Parietal lobe (tissue), 2 donors: Measurements from ENCODE around the genes SH2D2A, ETV3 and FCRL5.

- RAMPAGE, long total RNA = no peak
Observed at GRCh38 chr1:156490079-156491244, 10.1 kb downstream of the MEF2D start.

DNA sequence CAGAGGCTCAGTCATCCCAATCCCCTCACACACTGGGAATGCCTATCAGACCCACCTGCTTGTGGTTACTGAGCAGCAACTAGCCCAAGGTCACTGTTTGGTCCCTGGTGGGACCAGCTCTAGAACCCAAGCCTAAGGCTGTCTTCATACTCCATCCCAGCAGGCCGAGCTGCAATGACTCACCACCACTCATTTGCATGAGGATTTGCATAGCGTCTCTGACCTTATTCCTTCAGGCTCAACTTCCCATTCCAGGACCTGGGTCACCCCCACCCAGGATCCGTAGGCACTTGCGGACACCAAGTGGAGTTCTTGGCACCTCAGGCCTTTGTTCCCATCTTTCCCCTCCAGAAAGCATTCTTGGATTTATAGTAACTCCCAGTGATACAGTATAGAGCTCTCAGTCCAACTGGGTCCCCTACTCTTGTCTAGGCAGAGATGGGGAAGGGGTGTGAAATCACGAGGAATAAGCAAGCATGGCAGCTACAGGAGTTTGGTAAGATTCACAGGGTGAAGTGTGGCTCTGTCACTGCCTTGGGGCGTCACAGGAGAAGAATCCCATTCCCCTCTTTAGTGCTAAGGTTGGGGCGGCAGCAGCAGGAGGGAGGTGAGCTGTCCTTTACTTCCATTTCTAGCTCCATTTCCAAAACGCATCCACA lies 8.9 kb downstream of the MEF2D start:
- RAMPAGE, long total RNA = no peak

- RAMPAGE, long total RNA = no peak
Observed at GRCh38 chr1:156592576-156593765, 1.4 kb downstream of the NAXE start.

DNA sequence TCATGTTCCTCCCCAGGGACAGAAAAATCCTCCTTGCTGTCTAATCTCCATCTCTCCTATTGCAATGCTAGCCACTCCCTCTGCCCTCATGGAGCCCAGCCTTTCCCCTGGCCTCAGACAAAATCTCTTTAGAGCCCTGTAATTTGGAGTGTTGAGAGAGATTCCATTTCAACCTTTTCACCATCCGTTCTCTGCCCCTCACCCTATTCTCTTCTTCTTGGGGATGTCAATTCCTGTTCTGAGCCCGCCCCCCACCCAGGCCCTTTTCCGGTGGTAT lies 306 bp upstream of the HAPLN2 start:
- RAMPAGE, long total RNA = no peak

GRCh38 chr1:156665417-156665981 lies 11.7 kb downstream of the NES start:
- RAMPAGE, long total RNA = no peak

- RAMPAGE, long total RNA = no peak
Observed at GRCh38 chr1:156667439-156668702, 9.3 kb downstream of the NES start.

GRCh38 chr1:156734190-156734600 lies 5.6 kb upstream of the ISG20L2 start:
- RAMPAGE, long total RNA = no peak

GRCh38 chr1:156752100-156752708 lies 729 bp upstream of the HDGF start:
- RAMPAGE, long total RNA = no peak

- RAMPAGE, long total RNA = no peak
Observed at GRCh38 chr1:156767720-156768386, 518 bp downstream of the PRCC start.

GRCh38 chr1:156770580-156771461 lies 3.5 kb downstream of the PRCC start:
- RAMPAGE, long total RNA = no peak

DNA sequence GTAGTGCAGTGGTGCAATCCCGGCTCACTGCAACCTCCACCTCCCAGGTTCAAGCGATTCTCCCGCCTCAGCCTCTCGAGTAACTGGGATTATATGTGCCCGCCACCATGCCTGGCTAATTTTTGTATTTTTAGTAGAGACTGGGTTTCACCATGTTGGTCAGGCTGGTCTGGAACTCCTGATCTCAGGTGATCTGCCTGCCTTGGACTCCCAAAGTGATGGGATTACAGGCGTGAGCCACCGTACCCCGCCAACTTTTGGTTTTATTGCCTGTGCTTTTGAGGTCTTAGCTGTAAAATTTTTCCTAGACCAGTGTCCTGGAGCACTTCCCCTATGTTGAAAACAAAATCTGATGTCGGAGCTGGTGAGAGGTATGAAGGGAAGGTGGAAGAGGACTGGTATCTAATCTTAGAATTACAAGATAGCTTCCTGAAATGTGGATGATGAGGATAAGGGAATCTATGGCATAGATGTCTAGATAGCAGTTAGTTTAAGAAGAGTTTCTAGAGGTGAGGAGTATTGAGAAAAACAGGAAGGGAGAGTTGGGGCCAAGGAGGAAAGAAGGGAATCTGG lies 21.8 kb downstream of the PRCC start:
- RAMPAGE, long total RNA = no peak

DNA sequence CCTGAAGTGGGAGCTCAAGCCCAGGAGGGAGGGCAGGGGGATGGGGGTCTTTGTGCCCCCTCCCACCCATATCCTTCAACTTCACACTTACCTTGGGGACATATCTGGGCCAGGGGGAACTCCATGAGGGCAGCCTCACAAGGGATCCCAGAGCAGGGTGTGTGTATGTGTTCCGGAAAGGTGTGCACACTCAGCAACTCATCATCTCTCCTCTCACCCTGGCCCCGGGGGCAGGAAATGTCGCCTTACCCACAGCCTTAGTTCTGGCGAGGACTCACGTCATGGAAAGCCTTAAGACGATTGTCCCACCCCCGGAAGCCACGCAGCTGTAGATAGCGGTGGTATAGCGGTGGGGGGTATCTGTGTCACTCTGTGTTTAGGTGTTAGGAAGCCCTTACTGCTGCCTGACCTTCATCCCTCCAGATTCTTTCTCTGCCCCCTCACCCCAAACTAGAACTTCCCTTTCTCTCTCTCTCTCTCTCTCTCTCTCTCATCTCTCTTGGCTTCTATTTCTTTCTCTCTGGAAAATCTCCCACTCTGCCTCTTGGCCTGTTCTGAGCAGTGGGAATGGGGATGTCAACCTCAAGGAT lies at the start of gene SH2D2A:
TSS of gene SH2D2A (minus strand) at position 265 of the 590 bp plus-strand sequence.
- RAMPAGE, long total RNA = no peak

- RAMPAGE, long total RNA = no peak
Observed at GRCh38 chr1:156972546-156973278, 52.3 kb downstream of the LRRC71 start.

DNA sequence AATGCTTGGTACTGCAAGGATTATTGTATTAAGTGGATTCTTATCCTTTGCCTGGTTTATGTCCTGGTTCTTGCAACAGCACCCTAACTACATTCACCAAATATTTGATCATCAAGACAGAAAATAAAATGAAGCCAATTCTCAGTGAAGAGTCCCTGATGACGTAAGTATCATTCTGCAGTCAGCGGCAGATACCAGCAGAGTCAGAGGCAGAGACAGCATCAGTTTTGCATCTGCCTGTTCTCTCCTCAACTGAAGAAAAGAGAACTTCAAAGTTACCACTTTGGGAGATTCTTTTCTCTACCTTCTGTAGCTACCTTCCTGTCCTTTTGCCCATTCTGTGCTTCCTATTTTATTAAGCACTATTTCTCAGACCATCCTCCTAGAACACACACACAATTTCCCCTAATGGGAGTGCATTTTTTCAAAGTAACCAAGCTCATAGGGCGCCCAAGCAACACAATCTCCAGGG lies 19.6 kb downstream of the ARHGEF11 start:
- RAMPAGE, long total RNA = no peak

DNA sequence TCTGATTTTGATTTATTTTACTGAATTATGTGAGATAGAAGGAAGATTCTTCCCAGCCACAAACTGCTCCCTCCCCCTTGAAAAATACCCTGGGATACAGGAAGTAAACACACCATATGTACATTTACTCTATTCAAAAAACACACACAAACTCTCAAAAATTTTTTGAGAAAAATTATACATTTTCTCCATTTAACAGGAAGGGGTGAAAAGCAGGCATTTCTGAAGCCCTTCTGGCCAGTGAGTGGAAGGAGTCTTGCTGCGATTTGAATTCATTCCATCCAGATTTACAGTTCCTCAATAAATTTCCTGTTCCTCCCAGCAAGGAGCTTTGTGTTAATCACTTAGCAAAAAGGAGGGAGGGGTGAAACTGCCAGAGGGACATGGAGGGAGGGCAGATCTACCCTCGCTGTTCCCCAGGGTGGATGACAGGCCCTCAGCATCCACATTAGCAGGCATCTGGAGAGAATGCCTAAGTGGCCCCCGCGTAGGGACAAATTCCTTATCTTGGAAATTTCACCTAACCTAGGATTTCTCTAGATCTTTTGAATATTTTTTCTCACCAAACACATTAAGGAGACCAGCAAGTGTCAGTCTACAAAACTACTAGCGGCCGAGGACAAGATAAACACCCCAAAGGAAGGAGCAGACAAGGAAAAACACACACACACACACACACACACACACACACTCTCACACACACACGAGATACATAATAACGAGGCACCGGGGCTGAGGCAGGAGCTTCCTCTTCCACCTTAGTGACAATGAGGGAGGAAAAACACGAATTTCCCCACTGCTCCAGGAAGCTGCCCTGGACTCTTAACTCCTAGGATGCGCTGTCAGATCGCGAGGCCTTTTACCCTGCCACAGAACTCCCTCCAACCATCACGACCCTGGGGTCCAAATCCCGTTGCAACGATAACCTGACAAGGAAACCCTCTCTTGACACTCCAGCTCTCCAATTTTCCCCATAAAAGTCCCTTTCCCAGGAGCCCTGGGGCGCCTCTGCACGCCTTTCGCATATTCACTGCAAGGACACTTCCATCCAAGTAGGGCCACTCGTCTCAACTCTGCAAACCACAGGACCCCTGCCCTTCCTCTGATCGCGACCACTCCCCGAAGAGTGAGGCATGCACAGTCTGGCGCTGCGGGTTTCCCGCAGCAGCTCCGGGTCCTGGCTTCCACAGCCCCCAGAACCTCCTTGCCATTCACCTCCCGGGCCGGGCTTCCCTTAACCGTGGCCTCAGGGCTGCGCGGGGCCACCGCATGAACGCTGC lies 904 bp downstream of the ETV3 start:
- RAMPAGE, long total RNA = no peak

DNA sequence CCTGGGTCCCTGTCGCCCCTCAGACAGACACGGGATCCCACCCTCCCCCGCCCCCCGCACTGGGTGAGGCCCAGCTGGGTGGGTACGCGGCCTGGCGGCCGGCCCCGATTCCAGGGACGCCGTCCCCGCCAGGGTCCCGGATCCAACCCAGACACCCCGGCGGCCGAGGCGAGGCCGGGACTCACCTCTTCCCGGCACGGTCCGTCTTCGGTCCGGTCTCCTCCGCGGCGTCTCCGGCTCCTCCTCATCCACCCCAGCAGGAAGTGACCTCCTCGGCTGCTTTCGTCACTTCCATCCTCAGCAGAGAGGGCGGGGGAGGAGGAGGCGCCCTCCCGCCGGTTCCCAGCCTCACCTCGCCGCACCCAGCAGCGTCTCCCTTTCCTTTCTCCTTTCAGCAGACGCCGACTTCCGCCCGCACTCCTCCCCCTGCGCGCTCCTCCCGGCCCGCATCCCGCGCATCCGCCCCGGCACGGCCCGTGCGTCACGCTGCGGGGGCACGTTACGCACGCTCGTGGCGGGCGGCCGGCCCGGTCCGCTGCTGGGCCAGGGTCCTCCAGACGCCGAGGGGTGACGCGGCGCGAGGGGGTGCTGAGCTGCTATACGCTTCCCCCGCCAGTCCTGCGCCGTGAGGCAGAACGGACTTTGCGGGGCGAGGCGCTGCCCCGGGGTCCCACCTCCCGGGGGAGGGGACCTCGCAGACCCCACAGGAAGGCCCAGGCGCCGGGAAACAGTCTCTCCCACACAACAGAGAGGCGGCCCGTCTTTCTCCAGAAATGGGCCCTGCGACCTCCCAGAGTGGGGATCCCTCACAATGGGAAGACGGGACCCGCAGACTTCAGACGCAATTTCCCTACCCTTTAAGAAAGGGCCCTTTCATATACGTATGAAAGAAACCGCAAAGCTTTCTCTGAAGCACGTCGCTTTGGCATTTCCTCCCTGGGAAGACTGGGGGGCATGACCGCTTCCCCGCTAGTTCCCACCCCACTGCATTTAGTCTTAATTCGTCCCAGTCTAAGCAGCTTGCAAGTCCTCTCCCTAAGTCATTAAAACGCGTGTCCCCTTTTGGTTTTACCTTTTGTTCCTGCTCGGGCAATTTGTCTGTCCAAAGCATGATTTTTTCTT lies at the start of gene ETV3:
TSS of gene ETV3 (minus strand) at position 265 of the 1,122 bp plus-strand sequence.
- RAMPAGE, long total RNA = no peak

- RAMPAGE, long total RNA = no peak
Observed at GRCh38 chr1:157154303-157154707, 16.1 kb upstream of the ETV3 start.

DNA sequence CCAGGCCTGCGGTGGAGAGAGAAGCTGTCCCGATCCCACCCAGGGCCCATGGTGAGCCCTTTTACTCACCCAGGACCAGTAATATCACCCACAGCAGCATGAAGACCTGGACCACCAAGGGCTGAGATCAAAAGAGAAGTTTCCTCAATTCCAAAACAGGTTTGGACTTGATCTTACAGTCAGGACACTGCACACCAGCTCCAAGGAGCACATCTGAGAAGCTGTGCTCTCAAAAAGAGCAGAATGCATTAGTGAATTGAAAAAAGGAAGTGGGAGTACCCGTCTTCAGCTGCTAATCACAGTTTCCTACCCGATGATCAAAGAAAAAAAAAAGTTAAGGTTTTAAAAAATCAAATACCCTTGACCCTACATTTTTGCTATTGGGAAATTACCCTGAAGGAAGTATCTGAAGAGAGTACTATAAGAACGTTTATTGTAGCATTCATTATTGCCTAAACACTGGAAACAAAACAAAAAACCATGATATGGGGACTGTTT lies at the start of gene FCRL5:
TSS of gene FCRL5 (minus strand) at position 253 of the 498 bp plus-strand sequence.
- RAMPAGE, long total RNA = no peak

DNA sequence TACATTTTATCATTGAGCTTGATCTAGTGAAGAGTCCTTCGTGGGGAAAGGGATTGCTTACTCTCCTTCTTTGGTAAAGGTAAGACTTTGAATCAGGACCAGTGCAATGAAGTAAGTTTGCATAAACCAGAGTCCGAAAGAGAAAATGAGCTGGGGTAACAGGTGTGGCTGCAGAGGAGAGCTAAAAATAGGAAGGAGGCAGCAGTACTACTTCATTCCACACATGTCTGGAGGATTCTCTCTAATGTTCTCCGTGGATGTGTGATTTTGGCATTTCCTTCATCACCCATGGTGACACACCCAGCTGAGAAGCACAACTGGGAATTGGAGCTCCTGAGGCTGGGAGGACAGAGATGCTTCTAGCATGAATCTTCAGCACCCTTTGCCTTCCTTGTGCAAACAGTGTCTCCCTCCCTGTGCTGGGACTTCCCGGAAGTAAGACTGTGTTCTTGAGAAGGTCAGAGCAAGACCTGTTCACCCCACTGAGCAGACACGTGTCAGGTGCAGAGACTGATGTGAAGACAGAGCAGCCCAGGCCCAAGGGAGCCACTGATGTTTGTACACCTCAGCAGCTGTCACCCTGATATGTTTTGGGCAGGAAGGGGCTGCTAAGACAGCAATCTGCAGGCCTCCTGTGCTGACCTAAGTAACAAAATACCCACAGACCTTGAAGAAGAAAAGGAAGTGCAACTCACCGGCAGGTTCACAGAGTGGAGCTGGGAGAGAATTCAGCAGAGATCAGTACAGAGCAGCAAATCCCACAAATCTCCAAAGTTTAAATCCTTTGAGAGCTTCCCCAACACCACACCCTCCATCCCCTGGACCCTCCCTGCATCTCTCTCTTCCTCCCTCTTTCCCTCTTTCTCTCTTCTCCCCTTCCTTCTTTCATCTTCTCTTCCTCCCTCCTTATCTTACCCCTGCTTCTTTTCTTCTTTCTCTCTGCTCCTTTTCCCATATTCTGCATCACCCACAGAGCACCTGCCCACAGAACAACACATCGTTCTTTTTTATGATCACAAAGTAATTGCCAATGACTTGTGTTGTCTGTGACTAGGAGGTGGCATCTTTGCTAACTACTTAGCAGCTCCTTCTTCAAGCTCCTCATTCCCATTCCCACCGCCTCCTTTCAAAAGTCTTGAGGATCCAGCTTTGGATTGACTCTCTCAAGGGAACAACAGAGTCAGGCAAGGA lies 13.1 kb downstream of the FCRL1 start:
- RAMPAGE, long total RNA = no peak

DNA sequence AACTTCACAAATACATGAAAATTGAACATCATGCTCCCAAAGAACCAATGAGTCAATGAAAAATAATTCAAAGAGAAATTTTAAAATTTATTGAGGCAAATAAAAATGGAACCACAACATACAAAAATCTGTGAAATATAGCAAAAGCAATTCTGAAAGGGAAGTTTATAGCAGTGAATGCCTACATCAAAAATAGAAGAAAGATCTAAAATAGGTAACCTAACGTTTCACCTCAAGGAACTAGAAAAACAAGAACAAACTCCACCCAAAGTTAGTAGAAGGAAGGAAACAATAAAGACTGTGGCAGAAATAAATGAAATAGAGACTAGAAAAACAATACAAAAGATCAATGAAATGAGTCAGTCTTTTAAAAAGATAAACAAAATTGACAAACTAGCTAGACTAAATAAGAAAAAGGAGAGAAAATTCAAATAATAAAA lies 4.6 kb downstream of the FCRL1 start:
- RAMPAGE, long total RNA = no peak